Endodermal cell (in vitro differentiated cells): ENCODE measurements around the genes ICAM5, KEAP1 and LDLR.

DNA sequence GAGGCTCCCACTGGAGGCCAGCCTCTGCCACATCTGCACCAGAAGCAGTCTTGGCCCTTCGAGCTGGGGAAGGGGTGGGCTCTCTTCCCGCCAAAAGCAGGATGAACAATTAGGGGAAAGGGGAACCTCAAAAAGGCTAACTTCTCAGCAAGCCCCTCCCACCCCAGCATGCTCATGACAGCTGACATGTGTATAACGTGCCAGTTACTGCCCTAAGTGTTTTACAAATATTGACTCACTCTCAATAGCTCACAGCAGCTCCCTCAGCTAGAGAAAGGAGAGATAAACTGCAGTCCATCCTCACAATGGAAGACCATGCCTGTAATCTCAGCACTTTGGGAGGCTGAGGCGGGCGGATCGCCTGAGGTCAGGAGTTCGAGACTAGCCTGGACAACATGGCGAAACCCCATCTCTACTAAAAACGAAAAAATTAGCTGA is 7.3 kb upstream of the S1PR2 start:
- PRO-cap = no peak

GRCh38 chr19:10260008-10260481 is 8.0 kb downstream of the MRPL4 start:
- PRO-cap = no peak

- PRO-cap = no peak
These were observed 2.7 kb upstream of the ICAM4 start for GRCh38 chr19:10283757-10284682.

DNA sequence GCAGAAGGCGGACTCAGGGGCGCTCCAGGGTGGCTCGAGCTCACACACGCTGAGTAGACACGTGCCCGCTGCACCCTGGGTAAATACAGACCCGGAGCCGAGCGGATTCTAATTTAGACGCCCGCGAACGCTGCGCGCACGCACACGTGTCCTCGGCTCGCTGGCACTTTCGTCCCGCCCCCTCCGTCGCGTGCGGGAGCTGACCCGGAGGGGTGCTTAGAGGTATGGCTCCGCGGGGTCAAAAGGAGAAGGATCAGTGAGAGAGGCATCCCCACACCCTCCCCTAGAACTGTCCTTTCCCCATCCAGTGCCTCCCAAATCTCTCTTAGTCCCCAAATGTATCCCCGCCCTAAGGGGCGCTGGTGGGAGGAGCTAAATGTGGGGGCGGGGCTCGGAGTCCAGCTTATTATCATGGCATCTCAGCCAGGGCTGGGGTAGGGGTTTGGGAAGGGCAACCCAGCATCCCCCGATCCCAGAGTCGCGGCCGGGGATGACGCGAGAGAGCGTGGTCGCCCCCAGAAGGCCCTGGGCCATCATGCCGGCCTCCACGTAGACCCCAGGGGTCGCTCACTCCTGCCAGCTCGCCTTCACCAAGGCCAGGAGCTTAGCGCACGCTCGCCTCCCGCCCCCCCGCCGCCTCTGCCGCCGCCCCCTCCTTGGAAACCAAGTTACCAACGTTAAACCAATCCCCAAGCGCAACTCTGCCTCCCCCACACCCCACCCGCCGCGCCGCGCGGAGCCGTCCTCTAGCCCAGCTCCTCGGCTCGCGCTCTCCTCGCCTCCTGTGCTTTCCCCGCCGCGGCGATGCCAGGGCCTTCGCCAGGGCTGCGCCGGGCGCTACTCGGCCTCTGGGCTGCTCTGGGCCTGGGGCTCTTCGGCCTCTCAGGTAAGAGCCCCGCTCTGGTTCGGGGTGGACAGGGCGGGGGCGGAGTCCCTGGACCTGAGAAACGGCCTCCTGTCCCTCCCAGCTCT is at the start of gene ICAM5:
Gene ICAM5 (plus strand): TSS at position 713 of the 972 bp plus-strand sequence.
- PRO-cap = no peak

- PRO-cap = no peak
These were observed 1.4 kb upstream of the FDX2 start for GRCh38 chr19:10316892-10317905.

DNA sequence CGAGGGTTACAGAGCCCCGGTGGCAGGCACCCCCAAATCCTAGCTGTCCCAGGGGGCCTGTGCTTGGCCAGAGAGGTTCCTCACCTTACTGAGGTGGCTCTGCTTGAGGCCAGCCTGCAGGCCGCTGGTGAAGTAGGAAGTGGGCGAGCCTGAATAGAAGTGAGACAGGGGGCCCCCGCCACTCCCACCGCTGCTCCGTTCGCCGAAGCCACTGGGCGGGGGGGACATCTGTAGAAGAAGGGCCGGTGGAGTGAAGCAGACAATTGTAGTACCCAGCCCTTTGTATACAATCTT is 2.3 kb upstream of the FDX2 start:
- PRO-cap = no peak

DNA sequence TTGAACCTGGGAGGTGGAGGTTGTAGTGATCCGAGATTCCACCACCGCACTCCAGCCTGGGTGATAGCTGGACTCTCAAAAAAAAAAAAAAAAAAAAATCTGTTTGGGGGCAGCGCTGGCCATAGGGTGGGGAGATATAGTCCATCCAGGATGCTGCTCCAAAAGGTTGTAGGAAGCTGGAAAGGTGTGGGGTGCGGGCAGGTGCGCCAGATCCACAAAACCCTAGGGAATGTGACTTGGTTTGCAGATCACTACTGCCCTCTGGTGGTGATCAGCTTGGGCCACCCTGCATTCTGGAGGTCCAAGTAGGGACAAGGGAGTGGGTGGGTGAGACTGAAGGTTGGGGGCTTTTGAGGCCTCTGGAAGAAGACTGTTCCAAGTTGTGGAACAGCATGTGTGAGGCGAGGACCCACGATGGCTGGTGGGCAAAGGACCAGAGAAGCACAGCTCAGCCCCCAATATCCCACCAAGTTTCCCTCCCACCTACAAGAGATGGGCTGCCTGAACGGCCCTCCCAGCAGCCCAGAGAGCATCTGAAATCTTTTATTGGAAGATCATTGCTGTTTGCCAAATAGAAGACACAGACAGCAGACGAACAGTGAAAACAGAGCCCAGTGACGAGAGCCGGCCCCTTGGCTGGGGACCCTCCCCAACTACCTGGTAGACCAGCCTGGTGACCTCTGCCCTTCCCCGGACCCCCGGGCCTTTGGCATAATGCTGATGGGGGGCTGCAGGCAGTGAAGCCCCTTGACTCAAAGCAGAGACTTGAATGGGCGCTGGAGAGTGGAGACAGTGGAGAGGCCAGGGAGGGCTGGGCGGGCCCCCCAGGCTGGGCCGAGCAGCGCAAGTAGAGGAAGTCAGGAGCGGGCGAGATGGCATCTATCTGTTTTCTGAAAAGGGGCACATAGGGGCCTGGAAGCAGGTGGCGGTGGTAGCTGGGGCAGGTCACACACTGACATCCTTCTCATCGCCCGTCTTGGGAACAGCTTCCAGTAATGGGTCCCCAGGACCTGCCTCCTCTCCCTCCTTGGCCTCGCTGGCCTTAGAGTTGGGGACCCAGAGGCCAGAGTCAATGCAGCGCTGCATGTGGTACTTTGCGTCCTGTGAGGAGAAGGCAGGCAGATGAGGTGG is 10.6 kb upstream of the TYK2 start:
- PRO-cap = no peak

GRCh38 chr19:10418875-10419200 is 1.5 kb upstream of the PDE4A start:
- PRO-cap = no peak

DNA sequence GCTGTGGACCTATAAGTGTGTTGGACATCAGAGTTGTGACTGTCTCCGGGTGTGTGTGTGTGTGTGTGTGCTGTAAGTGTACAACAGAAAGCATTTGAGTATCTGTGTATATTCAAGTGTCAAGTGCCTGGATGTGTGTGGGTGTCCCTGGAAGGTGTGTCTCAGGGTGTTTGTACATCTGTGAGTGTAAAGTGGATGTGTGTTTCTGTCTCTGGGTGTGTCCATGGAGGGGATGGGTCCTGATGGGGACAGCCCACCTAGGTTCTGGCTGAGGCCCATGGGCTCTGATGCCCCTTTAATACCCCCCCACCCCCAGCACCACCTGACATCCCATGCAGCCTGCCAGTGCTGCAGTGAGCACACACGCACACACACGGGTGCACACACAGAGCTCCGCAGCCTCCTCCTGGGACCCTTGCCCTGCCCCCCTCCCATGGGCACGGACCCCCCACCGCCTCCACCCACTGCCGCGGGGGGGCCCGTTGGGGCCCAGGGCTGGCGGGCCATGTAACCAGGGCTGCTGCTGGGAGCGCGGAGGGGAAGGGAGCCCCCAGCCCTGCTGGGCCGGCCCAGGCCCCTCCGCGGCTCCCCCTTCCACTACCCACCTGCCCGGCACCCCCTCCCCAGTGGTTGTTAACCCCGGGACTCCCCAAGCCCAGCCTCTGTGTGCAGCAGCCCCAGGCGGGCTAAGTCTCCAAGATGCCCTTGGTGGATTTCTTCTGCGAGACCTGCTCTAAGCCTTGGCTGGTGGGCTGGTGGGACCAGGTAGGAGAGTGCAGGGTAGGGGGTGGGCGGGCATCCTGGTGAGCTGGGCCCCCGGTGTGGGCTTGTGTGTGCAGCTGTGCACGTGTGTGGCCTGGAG is 32.5 kb downstream of the PDE4A start:
- PRO-cap = no peak

DNA sequence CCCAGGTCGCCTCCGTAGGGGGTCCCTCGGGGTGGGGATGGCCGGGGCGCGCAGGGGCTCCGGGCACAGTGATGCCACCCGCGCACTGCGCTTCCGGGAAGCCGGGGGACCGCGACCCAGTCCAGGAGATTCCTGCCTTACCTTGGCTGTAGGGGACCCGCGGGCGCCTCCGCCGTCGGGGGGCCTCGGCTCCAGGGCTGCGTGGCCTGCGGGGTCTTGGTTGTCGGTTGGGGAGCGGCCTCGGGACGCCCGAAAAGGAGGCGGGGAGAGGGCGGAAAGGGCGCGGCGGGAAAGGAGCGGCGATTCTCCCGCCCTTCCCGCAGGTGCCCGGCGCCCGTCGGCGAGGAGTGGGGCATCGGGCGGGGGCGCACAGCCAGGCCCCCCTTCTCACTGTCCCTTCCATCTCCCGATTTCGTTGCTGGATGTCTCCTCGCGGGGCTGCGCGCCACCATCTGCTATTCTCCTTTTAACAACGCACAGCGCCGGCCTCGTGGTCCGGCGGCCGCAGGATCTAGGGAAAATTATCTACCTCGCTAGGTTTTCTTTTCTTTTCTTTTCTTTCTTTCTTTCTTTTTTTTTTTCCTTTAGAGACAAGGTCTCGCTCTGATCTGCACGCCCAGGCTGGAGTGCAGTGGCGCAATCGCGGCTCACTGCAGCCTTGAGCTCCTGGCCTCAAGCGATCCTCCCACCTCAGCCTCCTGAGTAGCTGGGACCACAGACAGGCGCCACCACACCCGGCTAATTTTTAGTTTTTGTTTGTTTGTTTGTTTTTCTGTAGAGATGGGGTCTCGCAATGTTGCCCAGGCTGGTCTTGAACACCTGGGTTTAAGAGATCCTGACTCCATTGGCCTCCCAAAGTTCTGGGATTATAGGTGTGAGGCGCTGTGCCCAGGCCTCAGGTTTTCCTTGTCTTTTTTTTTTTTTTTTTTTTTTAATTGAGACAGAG is at the start of gene KEAP1:
Gene KEAP1 (minus strand): TSS at position 257 of the 946 bp plus-strand sequence.
- PRO-cap = bidirectional peak, plus-strand start at position 85 of the sequence, minus-strand start at position 229 of the sequence; unidirectional peak, minus-strand start at position 700 of the sequence

GRCh38 chr19:10682493-10683058 is 18.7 kb upstream of the QTRT1 start:
- PRO-cap = no peak

- PRO-cap = no peak
These were observed 1.7 kb downstream of the DNM2 start for GRCh38 chr19:10719448-10720107.

GRCh38 chr19:10745072-10745544 is 27.2 kb downstream of the DNM2 start:
- PRO-cap = no peak

GRCh38 chr19:10747144-10747688 is 29.3 kb downstream of the DNM2 start:
- PRO-cap = no peak

GRCh38 chr19:10761544-10762219 is 43.8 kb downstream of the DNM2 start:
- PRO-cap = no peak

DNA sequence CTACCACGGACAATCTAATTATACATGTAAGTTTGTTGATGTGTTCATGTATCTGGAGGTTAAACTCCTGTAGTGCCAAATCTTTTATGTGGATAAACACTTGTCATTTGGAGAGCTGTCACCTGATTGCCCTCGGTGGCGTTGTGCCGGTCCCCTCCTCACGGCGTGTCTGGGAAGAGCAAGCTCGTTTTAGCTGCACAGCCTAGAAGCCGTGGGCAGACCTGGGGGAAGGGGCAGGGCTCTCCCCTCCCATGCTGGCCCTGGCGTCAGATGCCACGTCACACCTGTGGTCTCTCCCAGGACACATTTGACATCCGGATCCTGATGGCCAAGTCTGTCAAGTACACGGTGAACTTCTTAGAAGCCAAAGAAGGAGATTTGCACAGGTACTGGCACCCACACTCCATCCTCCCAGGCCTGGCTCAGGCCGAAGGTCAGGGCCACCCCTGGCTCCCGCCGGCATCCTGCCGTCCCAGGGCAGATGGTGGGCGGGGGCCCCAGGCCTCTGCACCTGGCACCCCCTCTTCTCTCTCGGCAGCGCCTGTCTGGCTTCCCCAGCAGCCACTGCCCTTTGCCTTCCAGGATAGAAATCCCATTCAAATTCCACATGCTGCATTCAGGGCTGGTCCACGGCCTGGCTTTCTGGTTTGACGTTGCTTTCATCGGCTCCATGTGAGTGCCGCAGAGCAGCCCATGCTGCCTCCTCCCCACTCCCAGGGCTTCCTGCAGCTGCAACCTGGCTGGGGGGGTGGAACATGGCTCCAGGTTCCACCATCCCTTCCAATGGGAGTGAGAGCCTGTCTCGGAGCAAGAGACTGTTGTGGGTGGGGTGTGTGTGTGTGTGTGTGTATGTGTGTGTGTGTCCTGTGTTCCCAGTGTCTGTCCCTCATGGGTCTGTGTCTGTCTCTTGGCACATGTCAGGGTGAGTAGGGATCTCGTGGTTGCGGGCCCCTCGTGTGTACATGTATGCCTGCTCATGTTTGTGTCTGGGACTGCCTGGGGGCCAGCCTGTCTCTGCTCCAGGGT is 8.8 kb downstream of the YIPF2 start:
- PRO-cap = unidirectional peak, minus-strand start at position 547 of the sequence

GRCh38 chr19:11033851-11034388 is 55.3 kb upstream of the LDLR start:
- PRO-cap = unidirectional peak, plus-strand start at chr19:11034116

DNA sequence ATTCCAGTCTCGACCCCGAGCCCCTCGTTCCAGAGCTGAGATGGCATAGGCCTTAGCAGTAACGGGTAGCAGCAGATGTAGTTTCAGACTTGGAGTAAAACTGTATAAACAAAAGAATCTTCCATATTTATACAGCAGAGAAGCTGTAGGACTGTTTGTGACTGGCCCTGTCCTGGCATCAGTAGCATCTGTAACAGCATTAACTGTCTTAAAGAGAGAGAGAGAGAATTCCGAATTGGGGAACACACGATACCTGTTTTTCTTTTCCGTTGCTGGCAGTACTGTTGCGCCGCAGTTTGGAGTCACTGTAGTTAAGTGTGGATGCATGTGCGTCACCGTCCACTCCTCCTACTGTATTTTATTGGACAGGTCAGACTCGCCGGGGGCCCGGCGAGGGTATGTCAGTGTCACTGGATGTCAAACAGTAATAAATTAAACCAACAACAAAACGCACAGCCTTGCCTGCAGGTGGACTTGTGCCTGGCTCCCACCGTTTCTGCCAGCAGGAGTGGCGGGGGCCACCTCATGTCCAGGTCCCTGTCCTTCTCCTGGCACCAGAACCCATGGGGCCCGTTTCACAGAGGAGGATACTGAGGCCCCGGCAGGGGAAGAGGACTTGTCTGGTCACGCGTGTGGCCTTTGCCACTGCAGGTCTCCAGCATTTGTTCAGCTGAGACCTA is 27.3 kb upstream of the LDLR start:
- PRO-cap = no peak

- PRO-cap = bidirectional peak, plus-strand start at chr19:11089494, minus-strand start at chr19:11089297
These were observed at the start of gene LDLR for GRCh38 chr19:11088910-11089590. TSS of gene LDLR (plus strand) at chr19:11089463.

GRCh38 chr19:11111232-11111792 is 22.0 kb downstream of the LDLR start:
- PRO-cap = no peak